ENCODE data around the gene OGDH.

GRCh38 chr7:39979436-39980265, 29.6 kb downstream of the CDK13 start:
- RRBS = no CpG with 5 or more reads among the region's 8 CpGs

DNA sequence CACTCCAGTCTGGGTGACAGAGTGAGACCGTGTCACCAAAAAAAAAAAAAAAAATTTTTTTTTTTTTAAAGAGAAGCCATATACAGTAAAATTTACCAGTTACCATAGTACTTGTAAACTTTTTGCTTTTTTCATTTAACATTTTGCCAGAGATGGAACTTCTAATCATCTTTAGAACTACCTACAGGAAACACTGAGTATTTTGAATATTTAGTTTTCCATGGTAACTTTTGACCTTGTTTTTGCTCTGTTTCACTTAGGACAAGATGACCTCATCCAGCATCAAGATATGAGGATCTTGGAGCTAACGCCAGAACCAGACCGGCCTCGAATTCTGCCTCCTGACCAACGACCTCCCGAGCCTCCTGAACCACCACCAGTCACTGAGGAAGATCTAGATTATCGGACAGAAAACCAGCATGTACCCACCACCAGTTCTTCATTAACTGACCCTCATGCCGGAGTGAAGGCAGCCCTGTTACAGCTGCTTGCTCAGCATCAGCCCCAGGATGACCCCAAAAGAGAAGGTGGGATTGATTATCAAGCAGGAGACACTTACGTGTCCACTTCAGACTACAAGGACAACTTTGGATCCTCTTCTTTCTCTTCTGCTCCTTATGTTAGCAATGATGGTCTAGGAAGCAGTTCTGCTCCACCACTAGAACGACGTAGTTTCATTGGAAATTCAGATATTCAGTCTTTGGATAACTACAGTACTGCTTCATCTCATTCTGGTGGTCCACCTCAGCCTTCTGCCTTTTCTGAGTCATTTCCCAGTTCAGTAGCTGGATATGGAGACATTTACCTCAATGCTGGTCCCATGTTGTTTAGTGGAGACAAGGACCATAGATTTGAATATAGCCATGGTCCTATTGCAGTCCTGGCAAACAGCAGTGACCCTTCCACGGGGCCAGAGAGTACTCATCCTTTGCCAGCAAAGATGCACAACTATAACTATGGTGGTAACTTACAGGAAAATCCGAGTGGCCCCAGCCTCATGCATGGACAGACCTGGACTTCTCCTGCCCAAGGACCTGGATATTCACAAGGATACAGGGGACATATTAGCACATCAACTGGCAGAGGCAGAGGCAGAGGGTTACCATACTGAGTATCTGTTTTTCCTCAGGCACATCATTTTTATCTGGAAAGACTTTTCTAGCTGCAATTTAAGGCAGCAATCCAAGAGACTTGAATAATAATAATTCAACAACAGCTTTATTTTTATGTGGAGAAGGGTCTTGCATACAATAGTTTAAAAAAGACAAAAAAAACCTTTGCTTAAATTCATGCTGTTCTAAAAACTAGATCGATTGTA, 40.1 kb downstream of the MPLKIP start:
- RRBS = no CpG with 5 or more reads among the region's 14 CpGs

DNA sequence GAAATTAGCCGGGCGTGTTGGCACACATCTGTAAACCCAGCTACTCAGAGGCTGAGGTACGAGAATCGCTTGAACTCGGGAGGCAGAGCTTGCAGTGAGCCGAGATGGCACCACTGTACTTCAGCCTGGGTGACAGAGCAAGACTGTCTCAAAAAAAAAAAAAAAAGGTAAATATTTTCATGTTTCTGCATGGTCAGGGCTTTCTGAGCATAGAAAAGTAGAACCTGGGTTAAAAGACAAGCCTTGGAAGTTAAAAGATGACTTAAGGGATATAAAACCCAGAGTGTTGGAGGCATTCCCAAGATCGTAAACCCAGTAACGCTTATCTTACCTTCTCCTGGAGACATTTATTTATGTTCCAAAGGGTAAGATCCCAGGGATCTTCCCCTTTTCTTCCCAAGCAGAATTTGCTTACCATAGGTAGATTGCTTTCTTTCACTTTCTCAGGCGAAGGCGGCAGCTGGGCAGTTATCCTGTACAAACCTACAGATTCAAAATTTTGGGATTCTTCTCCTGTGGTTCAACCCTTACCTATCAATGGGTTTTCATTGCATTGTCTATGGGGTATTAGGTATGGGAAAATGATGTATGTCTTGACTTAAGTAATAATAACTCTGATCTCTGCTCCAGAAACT, 22.2 kb downstream of the SUGCT start:
- RRBS = no CpG with 5 or more reads among the region's 10 CpGs

DNA sequence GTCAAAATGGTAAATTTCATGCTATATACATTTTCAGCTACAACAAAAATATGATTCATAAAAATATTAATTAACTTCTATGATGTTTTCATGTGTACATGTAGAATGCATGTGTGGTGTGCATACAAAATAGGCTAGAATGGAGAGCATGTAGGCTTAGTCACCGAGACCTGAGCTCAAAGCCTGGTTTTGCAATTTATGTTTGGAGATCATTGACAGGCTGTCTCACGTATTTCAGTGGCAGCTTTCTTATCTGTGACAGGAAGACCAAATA, 625.7 kb downstream of the SUGCT start:
- RRBS = no CpG with 5 or more reads among the region's 2 CpGs

DNA sequence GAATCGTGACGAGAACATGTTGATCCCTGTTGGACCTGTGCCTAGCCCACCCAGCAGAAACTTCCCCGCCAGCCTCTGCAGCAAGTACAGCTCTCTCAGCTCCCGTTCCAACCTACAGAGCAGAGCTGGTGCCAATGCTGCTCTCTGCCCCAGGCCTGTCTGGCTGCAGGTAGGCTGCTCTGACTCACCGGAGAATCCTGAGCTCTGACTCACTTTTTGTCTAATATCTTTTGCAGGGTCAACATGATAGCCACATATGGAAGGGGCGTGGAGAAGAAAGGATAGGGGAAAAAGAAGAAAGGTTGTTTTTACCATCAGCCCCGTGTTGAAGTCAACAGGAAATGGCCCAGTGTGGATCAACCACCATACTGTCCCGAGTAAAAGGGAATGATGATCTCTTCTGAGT, 595.3 kb downstream of the INHBA start:
- RRBS = no CpG with 5 or more reads among the region's 8 CpGs

DNA sequence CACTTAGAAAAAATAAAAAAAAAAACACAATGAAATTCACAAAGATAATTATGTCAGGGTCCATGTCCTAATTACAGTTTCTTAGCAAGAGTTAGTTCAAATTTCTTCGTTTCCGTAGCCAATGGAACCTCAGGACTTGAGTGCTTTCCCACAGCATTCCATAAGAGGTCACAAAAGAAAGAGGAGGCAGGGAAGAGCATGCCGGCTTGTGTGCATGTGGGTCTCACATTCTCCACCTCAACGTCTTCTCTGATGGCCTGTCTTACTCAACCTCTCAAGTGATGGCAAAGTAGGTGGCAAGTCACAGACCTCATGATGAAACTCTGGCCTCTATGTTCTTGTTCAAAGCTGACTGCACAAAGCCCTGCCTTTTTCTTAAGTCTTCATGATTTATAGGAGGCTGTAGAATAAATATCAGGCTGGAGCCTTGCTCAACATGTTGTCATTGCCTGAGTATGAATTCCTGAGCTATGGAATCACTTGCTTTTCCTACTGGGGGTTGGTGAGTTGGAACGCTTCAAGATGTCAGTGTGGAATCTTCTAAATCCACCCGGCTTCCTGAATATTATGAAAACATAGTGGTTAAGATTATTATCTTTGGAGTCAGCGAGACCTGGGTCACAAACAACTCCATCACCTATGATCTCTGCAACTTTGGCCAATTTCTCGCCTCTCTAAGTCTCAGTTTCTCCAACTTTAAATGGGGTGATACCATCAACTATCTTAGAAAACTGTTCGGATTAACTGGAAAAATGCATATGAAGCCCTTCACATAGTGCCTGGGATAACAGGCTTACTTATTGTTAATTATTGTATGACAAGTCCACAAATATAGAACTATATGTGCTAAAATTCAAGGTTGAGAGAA, 213.7 kb upstream of the INHBA start:
- RRBS = no CpG with 5 or more reads among the region's 9 CpGs

GRCh38 chr7:42068503-42069408, 168.3 kb downstream of the GLI3 start:
- RRBS = no CpG with 5 or more reads among the region's 15 CpGs

DNA sequence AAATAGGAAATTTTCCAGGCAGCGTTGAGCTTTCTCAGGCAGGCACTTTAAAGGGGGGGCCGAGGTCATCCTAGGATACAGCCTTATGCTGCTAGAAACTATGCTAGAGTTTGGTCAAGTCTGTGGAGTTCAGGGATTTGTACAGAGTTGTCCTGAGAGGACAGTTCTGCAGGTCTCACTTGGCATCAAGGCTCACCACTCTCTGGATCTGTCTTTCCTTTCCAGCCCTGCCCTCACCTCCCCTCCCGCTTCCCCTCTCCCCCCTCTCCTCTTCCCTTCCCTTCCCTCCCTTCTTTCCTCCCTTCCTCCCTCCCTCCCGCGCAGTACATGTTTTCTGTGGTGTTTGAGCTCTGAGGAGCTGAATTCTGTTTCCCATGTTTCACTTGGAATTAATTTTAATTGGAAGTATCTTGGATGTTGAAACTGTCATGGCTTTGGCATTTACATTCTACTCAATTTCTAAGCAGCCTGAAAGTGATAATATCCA, 1.1 kb downstream of the MRPL32 start:
- RRBS = no CpG with 5 or more reads among the region's 5 CpGs

DNA sequence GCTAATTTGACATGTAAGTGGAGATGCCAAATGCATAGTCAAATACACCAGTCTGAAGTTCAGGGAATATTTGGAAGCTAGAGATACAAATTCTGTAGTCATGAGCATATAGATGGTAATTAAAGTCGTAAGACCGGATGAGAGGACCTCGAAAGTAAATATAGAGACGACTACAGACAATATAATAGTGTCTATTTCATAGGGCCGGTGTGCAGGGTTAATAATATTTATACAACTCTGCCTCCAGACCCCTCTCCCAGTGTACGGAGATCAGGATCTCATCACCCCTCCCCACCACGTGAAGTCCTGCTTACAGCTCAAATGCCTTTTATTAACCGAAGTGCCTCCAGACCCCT, 598 bp upstream of the STK17A start:
- RRBS = no CpG with 5 or more reads among the region's 8 CpGs

- RRBS = no CpG with 5 or more reads among the region's 6 CpGs
Measured at GRCh38 chr7:43649583-43650360, 66.9 kb downstream of the STK17A start.

DNA sequence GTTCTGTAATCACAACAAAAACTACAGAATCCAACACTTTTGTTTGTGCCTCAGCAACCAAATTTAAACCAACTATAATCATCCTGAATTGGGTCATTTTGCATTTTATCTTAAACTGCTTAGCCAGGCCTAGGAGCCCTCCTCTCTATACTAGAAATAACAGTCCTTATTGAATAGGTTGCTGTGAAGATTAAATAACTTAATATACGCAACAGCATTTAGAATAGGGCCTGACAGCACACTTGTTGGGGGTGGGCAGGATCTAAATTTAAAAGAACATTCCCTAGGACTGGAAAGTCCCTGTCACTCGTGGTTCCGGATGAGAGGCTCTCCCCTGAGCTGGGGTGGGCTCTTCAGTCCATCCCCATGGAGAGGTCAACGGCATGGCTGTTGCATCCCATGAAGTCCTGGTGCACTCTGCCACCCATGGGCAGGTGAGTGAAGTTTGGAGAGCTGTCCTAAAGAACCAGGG, 5.4 kb downstream of the URGCP start:
- RRBS = no CpG with 5 or more reads among the region's 4 CpGs

DNA sequence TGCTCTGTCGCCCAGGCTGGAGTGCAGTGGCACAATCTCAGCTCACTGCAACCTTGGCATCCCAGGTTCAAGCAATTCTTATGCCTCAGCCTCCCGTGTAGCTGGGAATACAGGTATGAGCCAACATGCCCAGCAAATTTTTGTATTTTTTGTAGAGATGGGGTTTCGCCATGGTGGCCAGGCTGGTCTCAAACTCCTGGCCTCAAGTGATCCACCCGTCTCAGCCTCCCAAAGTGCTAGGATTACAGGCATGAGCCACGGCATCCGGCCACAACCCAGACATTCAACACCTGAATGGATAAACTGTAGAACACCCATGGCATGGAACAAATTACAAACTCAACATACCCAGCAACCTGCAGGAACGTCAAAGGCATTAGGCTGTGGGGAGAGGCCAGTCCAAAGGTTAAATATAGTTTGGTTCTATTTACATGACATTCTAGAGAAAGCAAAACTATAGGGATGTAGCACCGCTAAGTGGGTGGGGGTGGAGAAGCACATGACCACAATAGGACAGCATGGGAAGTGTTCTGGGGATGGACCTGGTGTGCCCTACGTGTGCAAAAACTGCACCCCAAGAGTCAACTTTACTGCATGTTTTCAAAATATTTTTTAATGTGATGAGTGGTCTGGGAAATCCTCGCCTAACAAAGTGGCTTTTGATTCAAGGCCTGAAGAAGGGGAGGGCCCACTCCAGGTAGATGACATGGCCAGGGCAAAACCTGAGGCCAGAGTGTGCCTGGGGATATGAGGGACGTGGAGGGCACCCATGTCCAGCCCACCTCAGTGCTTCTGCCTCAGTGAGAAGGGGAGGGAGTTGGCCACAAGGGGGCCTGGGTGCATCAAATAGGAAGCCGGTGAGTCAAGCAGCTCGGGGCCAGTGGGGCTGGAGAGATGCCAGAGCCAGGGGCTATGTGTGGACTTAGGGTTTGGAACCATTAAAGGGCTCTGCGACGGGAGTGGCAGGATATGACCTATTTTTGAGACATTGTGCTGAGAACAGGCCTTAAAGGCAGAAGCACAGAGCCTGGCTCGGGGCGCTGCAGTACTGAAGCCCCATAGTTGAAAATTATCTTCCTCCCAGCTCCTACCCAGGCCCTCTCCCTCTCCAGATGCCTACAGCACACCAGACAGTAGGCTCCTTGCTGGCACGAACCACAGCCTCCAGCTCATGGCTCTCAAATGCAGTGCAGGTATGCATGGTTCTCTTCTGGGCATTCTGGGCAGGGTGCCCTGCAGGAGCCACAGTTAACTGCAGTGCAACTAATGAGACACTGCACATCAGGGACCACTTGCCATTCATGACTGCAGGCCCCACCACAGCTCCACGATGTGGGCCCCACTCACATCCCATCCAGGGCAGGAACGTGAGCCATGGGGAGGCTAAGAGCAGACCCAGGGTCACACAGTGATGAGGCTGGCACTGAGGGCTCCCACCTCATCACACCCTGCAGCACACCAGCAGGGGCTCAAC, 6.8 kb upstream of the PGAM2 start:
- RRBS = no CpG with 5 or more reads among the region's 20 CpGs

DNA sequence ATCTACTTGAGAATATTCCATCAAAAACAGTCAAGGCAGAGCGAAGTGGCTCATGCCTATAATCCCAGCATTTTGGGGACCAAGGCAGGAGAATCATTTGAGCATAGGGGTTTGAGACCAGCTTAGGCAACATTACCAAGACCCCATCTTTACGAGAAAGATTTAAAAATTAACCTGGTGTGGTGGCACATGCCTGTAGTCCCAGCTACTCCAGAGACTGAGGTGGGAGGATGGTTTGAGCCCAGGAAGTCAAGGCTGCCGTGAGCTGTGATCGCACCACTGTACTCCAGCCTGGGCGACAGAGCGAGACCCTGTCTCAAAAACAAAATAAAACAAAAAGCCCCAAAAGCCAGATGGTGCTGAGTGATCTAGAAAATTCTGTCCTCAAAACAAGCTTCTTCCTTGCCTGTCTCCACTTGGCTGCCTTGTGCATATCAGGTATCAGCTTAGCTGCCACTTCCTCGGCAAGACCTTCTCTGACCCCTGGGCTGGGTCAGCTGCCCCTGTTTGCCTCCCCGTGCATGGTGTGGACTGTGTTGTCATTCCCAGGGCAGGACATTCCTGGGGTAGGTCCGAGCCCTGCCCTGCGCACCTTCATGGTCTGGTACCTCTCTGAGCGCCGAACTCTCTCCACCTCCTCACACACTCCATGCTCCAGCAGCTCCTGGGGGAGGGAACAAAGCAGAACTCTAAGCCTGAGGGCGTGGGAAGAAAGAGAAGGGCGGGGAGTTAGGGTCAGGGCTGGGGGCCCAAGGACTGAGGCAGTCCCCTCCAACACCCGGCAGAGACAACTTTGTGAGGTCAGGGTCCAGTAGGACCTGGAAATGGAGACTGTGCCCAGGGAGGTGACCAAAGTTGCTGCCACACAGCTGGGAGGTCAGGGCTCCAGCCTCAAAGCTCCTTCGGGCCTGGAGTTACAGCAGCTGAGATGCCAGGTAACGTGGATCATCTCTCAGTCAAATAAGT, 3.9 kb downstream of the POLM start:
- RRBS = no CpG with 5 or more reads among the region's 17 CpGs

GRCh38 chr7:44108655-44109108, 4.5 kb downstream of the AEBP1 start:
- RRBS = no CpG with 5 or more reads among the region's 10 CpGs

GRCh38 chr7:44595989-44596379, 10.4 kb upstream of the OGDH start:
- RRBS = no CpG with 5 or more reads among the region's 2 CpGs

DNA sequence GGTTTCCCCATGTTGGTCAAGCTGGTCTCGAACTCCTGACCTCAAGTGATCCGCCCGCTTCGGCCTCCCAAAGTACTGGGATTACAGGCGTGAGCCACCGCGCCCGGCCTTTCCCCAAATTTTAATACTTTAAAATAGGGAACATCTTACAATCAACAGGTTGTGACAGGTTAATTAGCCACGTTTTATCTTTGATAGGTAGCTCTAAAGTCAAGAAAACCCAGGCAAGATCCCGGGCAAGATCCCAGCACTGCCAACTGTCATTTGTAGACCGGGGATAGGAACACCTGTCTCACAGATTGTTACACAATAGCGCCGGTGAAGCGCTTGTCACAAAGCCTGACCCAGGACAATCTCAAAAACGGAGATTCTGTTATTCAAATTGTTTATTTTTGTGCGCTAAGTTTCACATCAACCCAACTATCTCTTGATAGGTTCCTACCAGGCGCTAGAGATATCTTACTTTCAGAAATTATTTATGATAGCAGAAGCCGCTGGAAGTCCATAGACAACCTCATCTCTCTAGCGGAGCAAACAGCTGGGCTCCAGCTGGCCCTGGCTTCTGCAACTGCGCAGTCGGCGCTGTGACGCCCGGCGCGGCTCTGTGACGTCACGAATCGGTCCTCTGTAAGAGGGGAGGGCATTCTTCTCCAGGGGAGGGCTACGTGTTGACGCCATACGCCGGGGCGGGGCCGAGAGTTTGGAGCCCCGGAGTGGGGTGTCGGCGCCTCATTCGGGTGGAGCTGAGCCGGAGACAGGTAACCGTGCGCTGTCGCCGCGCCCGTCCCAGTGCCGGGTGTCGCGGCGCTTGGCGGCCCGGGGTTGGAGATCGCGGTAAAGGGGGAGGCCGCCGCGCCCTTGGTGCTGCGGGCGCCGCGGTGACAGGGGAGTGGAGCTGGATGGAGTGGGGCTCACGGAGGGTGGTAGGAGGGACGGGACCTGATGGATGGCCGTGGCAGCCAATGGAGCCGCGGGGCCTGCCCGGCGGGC, at the start of gene OGDH:
TSS of gene OGDH (plus strand) at position 732 of the 990 bp plus-strand sequence.
- RRBS = under 1% methylated on average over 27 of the region's 68 CpGs

GRCh38 chr7:44629700-44630386, 23.4 kb downstream of the OGDH start:
- RRBS = no CpG with 5 or more reads among the region's 19 CpGs

GRCh38 chr7:44709215-44709507, 39.5 kb upstream of the ZMIZ2 start:
- RRBS = 88% methylated on average over 4 of the region's 9 CpGs

DNA sequence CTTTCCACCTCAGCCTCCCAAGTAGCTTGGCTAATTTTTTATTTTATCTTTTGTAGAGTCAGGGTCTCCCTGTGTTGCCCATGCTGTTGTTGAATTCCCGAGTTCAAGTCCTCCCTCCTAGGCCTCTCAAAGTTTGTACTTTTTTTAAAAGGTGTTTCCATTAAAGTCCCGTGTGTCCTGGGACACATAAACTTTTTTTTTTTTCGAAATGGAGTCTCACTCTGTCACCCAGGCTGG, 24.3 kb downstream of the PPIA start:
- RRBS = no CpG with 5 or more reads among the region's 3 CpGs

DNA sequence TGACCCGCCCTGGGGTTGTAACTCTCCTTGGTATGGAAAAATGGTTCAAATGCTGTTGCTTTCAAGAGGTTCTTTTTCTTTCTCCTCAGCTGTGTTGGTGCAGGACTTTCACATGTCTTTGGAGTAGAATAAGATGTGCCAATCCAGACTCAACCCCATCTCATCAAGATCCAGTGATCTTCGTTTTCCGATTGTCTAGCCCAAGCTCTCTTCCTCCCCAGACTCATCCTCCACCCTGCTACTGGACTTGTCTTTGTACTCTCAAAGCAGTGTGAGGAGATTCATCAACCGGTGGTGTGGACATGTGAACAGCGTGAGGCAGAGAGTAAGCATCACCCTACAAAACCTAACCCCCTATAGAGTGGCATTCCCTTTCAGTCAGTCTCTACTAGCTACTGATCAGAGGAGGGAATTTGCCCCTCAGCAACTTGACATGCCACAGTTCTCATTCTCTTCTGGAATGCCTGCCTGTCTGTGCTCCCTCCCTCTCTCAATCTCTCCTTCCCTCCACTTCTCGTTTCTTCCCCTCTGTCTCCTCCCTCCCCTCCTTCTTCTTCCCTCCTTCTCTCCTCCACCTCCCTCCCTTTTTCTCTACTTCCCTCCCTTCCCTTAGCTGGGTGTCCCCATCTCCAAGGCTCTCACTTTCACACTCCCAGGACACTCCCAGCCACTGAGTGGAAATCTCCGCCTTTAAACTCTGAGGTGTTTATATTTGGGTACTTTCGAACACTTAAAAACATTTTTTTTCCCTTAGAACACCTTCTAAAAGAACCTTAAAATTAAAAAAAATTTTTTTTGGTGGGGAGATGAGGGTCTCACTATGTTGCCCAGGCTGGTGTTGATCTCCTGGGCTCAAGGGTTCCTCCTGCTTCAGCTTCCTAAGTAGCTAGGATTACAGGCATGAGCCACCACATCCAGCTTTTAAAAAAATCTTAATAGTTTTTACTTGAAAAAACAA, 24.6 kb downstream of the H2AZ2 start:
- RRBS = no CpG with 5 or more reads among the region's 8 CpGs